Stomach (tissue), 7 donors: ENCODE results near the genes PDCD7, INTS14 and SMAD6.

DNA sequence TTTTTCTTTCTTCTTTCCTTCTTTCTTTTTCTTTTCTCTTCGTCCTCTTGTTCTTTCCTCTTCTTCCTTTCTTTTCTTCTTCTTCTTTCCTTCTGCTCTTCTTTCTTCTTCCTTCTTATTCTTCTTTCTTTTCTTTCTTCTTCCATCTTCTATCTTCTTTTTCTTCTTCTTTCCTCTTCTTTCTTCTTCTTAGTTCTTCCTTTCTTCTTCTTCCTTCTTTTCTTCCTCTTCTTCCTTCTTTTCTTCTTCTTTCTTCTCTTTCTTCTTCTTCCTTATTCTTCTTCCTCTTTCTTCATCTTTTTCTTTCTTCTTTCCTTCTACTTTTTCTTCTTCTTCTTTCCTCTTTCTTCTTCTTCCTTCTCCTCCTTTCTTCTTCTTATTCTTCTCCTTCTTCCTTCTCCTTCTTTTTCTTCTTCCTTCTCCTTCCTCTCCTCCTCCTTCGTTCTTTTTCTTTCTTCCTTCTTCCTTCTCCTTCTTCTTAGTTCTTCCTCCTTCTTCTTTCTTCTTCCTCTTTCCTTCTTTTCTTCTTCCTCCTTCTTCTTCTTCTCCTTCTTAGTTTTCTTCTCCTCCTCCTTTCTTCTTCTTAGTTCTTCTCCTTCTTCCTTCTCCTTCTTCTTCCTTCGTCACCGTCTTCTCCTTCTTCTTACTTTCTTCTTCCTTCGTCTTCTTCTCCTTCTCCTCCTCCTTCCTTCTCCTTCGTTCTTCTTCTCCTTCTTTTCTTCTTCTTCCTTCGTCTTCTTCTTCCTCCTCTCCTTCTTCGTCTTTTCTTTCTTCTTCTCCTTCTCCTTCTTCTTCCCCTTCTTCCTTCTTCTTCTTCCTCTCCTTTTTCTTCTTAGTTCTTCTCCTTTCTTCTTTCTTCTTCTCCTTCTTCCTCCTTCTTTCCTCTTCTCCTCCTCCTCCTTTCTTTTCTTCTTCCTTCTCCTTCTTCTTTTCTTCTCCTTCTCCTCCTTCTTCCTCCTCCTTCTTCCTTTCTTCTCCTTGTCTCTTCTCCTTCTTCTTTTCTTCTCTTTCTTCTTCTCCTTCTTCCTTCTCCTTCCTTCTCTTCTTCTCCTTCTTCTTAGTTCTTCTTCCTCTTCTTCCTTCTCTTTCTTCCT lies 37.5 kb downstream of the SPG21 start:
- PRO-cap = no peak
- RAMPAGE, long total RNA, 5 experiments = start-site peak on the minus strand in 1 of 5 experiments, centred at position 313 of the sequence, 11 reads per replicate
- RRBS = no CpG with 5 or more reads among the region's 8 CpGs

DNA sequence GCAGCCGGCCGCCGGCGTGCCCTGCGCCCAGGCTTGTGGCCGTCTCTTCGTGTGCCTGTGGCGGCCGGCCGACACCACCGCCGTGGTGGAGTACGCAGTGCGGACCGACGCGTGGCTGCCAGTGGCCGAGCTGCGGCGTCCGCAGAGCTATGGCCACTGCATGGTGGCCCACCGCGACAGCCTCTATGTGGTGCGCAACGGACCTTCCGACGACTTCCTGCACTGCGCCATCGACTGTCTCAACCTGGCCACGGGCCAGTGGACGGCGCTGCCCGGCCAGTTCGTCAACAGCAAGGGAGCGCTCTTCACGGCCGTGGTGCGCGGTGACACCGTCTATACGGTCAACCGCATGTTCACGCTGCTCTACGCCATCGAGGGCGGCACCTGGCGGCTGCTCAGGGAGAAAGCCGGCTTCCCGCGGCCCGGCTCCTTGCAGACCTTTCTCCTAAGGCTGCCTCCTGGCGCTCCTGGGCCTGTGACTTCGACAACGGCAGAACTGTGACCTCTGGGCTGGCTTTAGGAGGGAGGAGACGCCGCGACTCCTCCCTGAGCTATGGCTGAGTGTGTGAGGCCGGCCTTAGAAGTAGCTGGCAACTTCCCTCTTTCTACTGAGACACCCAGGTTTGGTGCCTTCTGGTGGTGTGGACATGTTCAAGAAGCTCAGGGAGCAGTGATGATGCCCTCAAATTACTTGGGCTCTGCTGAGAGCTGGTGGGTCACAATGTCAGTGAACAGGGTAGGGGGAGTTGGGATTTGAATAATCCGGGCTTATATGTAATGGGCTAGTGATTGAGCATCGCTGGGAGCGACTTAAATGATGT lies 1.4 kb downstream of the KBTBD13 start:
- PRO-cap = no peak
- RAMPAGE, long total RNA, 5 experiments = no peak in any of the 5 experiments
- RRBS = 50% methylated on average over 7 of the region's 61 CpGs

- PRO-cap = unidirectional peak, plus-strand start at chr15:65133579; bidirectional peak, plus-strand start at chr15:65133887, minus-strand start at chr15:65133853
- RAMPAGE, long total RNA, 5 experiments = start-site peak on the minus strand in 2 of 5 experiments, at chr15:65133612-65133823 at its widest, 7 to 9 reads per replicate
- RRBS = 2% methylated on average over 14 of the region's 62 CpGs
These were observed at the start of gene PDCD7 for GRCh38 chr15:65133444-65134189. Gene PDCD7 (minus strand): TSS chr15:65133808.

DNA sequence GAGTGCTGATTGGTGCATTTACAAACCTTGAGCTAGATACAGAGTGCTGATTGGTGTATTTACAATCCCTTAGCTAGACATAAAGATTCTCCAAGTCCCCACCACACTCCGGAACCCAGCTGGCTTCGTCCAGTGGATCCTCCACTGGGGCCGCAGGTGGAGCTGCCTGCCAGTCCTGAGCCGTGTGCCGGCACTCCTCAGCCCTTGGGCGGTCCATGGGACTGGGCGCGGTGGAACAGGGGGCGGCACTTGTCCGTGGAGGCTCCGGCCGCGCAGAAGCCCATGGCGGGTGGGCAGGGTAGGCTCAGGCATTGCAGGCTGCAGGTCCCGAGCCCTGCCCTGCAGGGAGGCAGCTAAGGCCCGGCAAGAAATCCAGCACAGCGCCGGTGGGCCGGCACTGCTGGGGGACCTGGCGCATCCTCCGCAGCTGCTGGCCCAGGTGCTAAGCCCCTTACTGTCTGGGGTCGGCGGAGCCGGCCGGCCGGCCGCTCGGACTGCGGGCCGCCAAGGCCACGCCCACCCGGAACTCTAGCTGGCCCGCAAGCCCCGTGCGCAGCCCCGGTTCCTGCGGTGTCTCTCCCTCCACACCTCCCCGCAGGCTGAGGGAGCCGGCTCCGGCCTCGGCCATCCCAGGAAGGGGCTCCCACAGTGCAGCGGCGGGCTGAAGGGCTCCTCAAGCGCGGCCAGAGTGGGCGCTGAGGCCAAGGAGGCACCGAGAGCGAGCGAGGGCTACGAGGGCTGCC lies 14.4 kb upstream of the PARP16 start:
- PRO-cap = no peak
- RAMPAGE, long total RNA, 5 experiments = no peak in any of the 5 experiments
- RRBS = 94% methylated on average over 8 of the region's 50 CpGs

GRCh38 chr15:65423766-65424157 lies 1.0 kb upstream of the IGDCC4 start:
- PRO-cap = no peak
- RAMPAGE, long total RNA, 5 experiments = no peak in any of the 5 experiments
- RRBS = no CpG with 5 or more reads among the region's 5 CpGs

DNA sequence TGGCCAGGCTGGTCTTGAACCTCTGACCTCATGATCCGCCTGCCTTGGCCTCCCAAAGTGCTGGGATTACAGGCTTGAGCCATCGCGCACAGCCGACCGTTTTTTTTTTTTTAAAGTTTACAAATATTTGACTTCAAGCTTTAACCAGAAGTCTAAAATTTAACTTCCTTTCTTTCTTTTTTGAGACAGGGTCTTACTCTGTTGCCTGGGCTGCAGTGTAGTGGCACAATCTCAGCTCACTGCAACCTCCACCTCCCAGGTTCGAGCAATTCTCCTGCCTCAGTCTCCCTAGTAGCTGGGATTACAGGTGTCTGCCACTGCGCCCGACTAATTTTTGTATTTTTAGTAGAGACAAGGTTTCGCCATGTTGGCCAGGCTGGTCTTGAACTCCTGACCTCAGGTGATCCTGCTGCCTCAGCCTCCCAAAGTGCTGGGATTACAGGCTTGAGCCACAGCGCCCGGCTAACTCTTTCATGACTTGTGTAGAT lies 39.1 kb upstream of the IGDCC4 start:
- PRO-cap = no peak
- RAMPAGE, long total RNA, 5 experiments = no peak in any of the 5 experiments
- RRBS = no CpG with 5 or more reads among the region's 11 CpGs

DNA sequence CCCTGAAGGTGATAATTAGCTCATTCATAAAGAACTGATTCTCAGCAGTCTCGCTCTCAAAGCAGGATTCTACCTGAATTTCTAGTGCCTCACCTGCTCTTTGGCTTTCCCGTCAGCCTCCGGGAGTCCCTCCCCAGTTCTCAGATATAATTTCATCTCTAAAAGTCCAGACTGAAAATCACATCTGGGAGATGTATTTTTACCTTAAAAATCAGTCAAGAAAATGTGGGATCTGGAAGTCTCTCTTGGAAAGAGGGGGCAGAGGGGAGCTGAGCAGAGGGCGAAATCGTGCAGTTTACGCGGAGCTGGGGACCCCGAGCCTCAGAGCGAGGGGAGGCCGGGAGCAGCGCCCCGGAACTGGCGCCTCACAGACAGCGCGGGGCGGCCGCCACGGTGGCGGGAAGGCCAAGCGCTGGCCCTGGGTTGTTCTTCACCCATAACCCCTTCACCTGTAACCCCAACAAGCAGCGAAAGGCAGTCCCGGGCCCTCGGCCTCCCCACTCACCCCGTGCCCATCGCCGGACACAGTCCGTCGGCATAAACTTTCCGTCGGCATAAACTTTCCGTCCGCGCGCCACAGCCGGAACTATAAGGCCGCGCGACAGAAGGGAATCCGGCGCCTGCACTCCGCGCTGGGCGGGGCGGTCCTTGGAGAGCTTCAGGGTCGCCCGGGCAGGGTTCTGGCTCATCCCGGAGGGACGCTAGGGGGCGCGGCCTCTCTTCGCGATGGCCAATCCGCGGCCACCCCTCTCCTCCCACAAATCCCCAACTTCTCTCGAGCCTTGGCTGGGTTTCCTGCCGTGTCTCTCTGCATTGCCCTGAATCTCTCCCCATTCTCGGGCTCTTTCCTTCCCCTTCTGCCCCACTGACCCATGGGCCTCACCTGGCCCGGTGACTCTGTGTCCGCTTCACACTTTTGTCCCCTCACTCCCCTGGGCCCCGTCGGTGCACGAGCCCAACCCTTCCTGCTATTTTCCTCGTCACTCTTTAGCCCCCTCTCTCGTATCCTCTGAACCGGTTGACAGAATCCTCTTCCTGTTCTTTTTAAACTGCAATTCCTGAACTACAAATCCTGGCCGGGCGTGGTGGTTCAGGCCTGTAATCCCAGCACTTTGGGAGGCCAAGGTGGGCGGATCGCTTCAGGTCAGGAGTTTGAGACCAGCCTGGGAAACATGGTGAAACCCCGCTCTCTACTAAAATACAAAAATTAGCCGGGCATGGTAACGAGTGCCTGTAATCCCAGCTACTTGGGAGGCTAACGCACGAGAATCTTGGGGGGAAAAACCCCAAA lies at the start of gene INTS14:
Gene INTS14, minus strand, starts transcription at position 539 of the 1,291 bp plus-strand sequence.
- PRO-cap = bidirectional peak, plus-strand start at position 760 of the sequence, minus-strand start at position 530 of the sequence; unidirectional peak, minus-strand start at position 1,011 of the sequence
- RAMPAGE, long total RNA, 5 experiments = start-site peak on the plus strand in 1 of 5 experiments, centred at position 717 of the sequence, 5 reads per replicate; start-site peak on the minus strand in 5 of 5 experiments, centred at positions 523 to 600 of the sequence, 22 to 417 reads per replicate
- RRBS = 2% methylated on average over 33 of the region's 74 CpGs

DNA sequence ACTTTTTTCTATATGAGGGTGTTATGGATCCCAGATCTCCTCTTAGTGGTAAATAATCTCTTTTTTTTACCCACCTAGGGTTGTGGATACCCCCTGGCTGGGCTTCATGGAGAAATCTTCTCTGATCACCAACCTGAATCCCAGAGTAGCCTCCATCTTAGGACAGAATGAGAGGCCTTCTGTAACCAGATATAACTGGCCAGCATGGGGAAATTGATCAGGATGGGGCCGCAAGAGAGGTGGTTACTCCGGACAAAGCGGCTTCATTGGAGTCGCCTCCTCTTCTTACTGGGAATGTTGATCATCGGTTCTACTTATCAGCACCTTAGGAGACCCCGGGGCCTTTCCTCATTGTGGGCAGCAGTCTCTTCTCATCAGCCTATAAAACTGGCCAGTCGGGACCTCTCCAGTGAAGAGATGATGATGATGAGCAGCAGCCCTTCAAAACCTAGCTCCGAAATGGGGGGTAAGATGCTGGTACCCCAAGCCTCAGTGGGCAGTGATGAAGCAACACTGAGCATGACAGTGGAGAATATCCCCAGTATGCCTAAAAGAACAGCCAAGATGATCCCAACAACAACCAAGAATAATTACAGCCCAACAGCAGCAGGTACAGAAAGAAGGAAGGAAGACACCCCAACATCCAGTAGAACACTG lies 2.3 kb downstream of the SLC24A1 start:
- PRO-cap = no peak
- RAMPAGE, long total RNA, 5 experiments = start-site peak on the plus strand in 2 of 5 experiments, centred at positions 294 to 457 of the sequence, 6 to 12 reads per replicate
- RRBS = 95% methylated on average over 5 of the region's 8 CpGs

DNA sequence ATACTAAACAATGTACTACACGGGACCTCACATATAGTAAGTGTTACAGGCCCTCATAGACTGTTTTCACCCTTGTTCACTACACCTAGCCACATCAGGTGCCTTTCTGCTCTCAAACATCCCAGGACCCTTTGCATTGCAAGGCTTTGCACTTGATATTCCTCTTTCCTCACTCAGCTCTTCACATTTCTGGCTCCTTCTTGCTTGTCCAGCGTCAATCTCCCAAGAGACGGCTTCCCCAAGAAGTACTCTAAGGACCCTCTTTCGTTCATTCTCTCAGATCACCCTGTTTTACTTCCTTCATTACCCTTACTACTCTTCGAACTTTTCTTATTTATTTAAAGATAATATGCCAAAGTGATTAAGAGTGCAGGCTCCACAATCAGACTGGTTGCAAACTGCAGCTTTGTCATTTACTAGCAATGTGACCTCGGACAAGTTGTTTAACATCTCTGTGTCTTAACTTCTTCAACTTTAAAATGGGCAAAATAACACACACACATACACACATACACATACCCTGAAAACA lies 9.9 kb downstream of the DENND4A start:
- PRO-cap = no peak
- RAMPAGE, long total RNA, 5 experiments = start-site peak on the minus strand in 3 of 5 experiments, centred at positions 277 to 473 of the sequence, 5 to 17 reads per replicate
- RRBS = no CpG with 5 or more reads among the region's 6 CpGs

GRCh38 chr15:65870875-65871366 lies 1.6 kb downstream of the RAB11A start:
- PRO-cap = unidirectional peak, minus-strand start at chr15:65871027
- RAMPAGE, long total RNA, 5 experiments = no peak in any of the 5 experiments
- RRBS = no CpG with 5 or more reads among the region's 2 CpGs

- PRO-cap = no peak
- RAMPAGE, long total RNA, 5 experiments = no peak in any of the 5 experiments
- RRBS = no CpG with 5 or more reads among the region's 16 CpGs
These were observed 84.5 kb downstream of the MEGF11 start for GRCh38 chr15:66168907-66169541.

GRCh38 chr15:66387792-66388061 lies 1.0 kb downstream of the MAP2K1 start:
- PRO-cap = unidirectional peak, minus-strand start at chr15:66387878
- RAMPAGE, long total RNA, 5 experiments = no peak in any of the 5 experiments
- RRBS = no CpG with 5 or more reads among the region's 6 CpGs

DNA sequence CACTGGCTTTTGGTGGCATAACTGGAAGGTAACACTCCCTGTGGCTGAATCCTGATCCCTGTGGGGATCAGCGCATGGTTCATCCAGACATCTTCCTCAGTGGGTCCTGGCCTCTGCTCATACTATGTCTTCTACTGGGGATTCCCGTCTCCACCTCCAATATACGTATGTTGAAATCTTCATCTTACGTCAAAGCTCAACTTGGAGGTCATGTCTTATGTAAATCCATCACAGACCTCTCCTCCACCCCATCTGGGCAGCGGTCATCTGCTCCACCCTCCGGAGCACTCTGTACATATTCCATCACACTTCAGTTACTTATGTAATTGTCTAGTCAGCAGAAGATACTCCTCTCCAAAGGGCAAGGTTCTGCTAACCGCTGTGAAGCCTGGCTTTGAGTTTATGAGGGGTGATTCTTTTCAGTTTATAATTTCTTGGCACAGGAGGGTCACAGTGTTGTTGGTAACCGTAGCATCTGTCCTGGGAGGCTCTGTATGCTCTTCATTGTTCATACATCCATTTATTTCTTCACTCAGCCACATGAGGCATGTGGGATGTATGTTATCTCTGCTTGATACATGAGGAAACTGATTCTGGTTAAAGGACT lies 22.0 kb downstream of the MAP2K1 start:
- PRO-cap = no peak
- RAMPAGE, long total RNA, 5 experiments = no peak in any of the 5 experiments
- RRBS = no CpG with 5 or more reads among the region's 8 CpGs

DNA sequence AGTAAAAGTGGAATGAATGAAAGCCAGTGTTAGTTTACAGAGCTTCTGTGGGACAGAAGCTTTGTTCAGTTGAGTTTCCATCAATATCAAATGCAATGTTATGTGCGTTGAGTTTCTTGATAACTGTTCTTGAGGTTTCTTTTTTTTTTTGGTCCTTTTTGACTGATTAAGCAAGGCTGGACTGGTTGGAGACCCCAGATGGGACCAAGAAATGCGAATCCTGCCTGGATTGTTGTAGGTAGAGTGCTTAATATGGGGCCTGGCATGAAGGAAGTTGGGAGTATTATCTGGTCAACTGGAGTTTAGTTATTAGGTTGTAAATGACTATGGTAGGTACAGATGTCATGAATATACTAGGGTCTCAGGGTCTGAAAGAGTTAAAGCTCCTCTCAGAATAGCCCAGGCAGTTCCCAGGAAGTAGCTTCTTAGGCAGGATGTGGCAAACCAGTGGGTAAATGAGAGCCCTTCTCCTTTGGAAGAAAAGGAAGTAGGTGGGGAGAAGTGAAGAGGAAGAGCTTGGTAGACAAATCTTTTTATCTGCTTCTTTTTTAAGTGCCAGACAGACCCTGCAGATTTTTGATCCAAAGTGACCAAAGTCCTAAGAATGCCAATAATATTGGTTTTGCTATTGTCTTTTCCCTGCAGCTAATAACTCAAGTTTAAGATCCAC lies 24.4 kb downstream of the MAP2K1 start:
- PRO-cap = no peak
- RAMPAGE, long total RNA, 5 experiments = no peak in any of the 5 experiments
- RRBS = no CpG with 5 or more reads among the region's 2 CpGs

DNA sequence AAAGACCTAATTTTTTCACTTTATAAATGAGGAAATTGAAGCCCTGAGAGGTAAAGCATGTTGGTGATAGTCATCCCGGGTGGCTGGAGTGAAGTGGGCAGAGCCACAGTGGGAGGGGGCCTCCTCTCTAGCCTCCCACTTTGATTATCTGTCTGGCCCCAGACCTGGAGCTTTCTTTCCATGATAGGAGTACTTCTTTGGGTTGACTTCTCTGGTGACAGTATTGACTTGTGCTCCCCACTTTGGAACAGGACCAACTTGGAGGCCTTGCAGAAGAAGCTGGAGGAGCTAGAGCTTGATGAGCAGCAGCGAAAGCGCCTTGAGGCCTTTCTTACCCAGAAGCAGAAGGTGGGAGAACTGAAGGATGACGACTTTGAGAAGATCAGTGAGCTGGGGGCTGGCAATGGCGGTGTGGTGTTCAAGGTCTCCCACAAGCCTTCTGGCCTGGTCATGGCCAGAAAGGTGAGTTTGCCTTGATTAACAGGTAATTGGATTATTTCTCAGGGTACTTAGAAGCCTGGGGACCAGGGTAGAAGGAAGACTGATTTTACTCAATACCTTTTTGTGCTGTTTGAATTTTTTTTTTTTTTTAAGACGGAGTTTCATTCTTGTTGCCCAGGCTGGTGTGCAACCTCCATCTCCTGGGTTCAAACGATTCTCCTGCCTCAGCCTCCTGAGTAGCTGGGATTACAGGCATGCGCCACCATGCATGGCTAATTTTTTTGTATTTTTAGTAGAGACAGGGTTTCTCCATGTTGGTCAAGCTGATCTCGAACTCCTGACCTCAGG lies 48.3 kb downstream of the MAP2K1 start:
- PRO-cap = no peak
- RAMPAGE, long total RNA, 5 experiments = start-site peak on the plus strand in 2 of 5 experiments, centred at positions 198 to 243 of the sequence, 13 to 29 reads per replicate
- RRBS = no CpG with 5 or more reads among the region's 9 CpGs

GRCh38 chr15:66493735-66494835 lies 3.5 kb downstream of the SNAPC5 start:
- PRO-cap = no peak
- RAMPAGE, long total RNA, 5 experiments = no peak in any of the 5 experiments
- RRBS = no CpG with 5 or more reads among the region's 5 CpGs

DNA sequence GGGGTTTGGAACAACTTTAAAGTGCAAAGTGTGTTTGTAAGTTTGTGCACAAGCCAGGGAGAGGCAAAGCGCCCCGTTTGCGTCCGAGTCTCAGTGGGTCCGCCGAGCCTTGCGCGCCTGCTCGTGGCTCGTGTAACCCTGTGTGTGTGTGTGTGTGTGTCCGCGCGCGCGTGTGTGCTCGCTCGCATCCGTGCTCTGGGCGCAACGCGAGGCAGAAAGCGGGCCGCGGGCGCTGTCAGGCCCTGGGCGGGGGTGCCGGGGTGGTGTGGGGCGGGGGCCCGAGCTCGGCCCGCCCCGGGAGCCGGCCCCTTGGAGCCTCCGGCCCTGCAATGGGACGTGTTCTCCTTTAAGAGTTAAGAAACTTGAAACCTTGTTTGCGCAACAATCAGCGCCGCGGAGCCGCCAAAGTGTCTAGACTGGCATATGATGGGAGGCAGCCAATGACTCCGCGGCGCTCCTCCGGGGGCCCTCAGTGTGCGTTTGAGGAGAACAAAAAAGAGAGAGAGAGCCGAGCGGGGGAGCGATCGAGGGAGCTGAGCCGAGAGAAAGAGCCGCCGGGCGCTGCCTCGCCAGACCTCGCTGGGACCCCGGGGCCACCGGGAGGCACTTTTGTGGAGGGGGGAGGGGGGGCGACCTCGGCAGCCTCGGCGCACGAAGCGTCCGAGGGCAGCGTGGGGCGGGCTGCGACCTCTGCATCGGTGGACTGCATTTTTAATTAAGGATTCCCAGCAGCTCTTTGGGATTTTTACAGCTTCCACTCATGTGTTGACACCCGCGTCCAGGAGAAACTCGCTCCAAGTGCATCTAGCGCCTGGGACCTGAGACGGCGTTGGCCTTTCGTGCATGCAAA lies at the start of gene SMAD6:
Gene SMAD6, plus strand, starts transcription at position 422 of the 850 bp plus-strand sequence.
- PRO-cap = bidirectional peak, plus-strand start at position 519 of the sequence, minus-strand start at position 197 of the sequence
- RAMPAGE, long total RNA, 5 experiments = start-site peak on the plus strand in 3 of 5 experiments, centred at positions 495 to 522 of the sequence, 19 to 59 reads per replicate
- RRBS = 2% methylated on average over 13 of the region's 75 CpGs

- PRO-cap = no peak
- RAMPAGE, long total RNA, 5 experiments = no peak in any of the 5 experiments
- RRBS = 64% methylated on average over 2 of the region's 13 CpGs
These were observed 31.5 kb upstream of the SMAD3 start for GRCh38 chr15:67033922-67034344.

DNA sequence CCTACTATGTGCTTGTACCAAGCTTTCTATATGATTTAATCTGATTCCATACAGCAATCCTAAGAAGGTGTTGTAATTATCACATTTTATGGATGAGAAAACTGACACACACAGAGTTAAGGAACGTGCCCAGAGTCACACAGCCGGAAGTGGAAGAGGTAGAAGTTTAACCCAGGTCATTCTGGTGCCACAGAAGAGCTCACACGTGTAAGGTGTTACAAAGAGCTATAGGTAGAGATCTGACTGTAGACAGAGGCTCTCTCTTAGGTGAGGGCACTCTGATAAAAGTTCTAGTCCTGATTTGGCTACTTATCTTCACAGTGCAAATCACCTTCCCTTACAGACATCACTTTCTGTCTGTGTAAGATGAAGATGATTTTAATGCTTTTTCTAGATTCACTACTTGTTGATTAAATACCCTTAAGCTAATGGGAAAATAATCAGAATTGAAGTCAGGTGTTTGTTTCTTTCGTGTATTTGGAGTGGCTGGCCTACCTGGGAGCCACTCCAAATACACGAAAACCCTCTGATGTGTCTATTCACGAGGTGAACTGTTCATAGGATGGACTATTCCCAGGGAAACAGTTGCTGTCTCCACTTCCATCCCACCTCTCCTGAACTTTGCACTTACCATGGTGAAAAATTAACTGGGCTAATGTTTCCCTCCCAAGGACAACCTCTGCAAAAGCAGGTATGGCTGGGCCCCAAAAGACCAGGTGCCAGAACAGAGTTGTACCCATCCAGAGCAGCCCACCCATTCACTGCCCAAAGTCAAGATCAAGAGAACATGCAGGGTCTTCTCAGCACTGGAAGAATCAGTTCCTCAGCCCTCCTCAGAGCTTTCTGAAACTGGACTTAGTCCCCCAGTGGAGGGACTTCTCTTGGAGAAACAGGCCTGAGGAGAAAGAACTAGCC lies 3.1 kb upstream of the SMAD3 start:
- PRO-cap = no peak
- RAMPAGE, long total RNA, 5 experiments = no peak in any of the 5 experiments
- RRBS = no CpG with 5 or more reads among the region's 6 CpGs

DNA sequence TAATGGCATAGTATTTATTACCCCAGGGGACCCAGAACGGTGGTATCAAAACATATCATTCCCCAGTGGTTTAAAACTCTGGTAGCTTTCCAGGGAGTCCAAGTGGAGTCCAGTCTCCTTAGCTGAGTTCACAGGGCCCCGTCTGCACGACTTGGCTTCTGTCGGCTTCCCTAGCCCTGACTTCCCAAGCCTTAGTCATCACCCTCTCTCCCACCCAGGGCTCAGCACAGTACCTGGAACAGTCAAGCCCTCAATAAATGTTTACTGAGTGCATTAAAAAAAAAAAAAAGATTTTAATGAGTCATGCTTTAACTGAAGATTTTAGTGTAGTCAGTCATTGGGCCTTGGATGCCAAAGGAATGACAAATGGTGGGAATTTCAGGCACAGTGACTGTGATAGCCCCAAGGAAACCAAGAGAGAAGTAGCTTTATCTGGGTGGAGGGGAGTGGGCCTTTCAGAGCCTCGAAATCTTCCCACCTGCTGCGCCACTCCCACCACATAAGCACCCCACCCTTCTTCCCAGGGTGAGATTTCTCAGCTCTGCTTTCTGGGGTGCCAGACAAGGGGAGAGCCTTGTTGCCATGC lies 41.6 kb downstream of the SMAD3 start:
- PRO-cap = bidirectional peak, plus-strand start at position 337 of the sequence, minus-strand start at position 104 of the sequence
- RAMPAGE, long total RNA, 5 experiments = no peak in any of the 5 experiments
- RRBS = no CpG with 5 or more reads among the region's 6 CpGs